ENCODE measurements around a stretch of chr9.

DNA sequence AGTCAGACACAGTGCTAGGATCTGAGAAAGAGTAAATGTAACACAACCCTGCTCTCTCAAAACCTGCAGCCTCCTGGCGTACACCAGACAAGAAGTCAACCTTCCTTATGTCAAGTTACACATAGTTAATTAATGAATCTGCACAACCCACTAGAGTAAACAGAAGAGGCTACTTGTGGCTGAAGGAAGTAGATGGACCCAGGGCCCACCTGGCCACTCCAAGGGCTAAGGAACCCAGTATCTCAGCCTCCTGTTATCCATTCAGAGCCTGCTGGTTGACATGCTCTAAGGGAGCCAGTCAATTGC lies 450.3 kb downstream of the CDK5RAP2 start:
- PRO-cap = no peak

GRCh38 chr9:120443056-120443890 lies 136.7 kb downstream of the CDK5RAP2 start:
- PRO-cap = no peak

DNA sequence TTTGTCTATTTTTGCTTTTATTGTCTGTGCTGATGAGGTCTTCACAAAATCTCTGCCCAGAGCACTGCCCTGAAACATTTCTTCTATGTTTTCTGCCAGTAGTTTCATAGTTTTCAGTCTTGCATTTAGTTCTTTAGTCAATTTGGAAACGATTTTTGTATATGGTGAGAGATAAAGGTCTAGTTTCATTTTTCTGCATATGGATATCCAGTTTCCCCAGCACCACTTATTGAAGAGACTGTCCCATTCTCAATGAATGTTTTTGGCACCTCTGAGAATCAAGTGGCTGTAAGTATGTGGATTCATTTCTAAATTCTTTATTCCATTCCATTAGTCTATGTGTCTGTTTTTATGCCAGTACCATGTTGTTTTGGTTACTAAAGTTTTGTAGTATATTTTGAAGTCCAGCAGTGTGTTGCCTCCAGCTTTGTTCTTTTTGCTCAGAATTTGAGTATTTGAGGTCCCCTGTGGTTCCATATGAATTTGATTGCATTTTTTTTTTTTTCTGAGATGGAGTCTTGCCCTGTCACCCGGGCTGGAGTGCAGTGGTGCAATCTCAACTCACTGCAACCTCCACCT lies 51.1 kb upstream of the CDK5RAP2 start:
- PRO-cap = no peak

- PRO-cap = no peak
These were observed 66.0 kb downstream of the MEGF9 start for GRCh38 chr9:120648045-120648868.

DNA sequence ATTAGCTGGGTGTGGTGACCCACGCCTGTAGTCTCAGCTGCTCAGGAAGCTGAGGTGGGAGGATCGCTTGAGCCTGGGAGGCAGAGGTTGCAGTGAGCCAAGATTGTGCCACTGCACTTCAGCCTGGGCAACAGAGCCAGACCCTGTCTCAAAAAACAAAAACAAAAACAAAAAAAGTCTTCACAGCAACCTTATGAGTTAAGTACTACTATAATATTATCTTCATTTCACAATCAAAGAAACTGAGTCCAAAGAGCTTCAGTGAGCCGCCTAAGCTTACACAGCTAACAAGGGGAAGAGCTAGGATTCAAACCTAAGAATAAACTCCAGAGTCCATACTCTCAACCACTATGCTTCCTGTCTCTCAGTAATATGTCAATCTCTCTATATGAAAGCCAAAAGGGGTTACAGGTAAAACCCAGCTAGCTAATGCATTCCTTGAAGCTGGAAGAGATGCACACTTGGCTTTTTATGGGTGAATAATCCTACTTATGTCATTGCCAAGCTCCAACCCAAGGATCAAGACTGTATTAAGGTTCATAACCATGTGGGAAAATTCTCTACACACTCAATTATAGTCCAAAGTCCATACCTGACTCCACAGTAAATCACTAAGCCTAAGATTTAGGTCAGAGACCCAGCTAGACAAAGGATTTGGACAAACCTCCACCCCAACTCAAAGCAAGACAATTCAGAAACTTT lies 2.0 kb downstream of the MEGF9 start:
- PRO-cap = no peak

DNA sequence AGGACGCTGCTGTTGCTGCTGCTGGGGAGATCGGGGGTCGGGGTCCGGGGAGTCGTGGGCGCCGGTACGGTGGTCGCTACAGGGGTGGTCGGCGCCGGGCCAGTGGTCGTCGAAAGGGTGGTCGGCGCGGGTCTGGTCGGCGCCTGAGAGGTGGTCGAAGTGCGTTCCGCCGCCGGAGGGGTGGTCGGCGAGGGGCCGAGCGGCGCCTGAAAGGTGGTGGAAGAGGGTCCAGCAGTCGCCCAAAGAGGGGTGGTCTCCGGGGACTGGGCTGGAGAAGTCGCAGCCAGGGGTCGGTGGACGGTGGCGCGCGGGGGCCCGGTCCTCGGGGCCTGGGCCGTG lies 499 bp downstream of the MEGF9 start:
- PRO-cap = no peak

GRCh38 chr9:120874797-120875408 lies 2.1 kb downstream of the PHF19 start:
- PRO-cap = no peak

- PRO-cap = bidirectional peak, plus-strand start at chr9:120894611, minus-strand start at chr9:120894536; unidirectional peak, minus-strand start at chr9:120894796; unidirectional peak, minus-strand start at chr9:120894863
These were observed 17.6 kb upstream of the PHF19 start for GRCh38 chr9:120894320-120895206.

DNA sequence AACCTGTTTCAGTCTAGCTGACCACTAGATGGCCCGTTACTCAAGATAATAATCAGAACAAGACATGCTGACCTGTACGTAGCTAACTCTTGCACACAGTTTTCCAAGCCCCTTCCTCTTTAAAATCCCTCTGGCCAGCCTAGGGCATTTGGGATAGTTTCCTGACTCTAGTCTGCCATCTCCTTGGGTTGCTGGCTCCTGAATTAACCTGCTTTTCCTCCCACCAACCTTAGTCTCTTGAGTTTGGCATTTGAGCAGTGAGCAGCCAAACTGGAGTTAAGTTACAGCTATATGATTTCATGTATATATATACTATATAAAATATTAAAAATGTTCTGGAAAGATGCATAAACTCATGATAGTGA lies 59.3 kb upstream of the TRAF1 start:
- PRO-cap = no peak

GRCh38 chr9:120988765-120989504 lies 61.1 kb downstream of the C5 start:
- PRO-cap = no peak

DNA sequence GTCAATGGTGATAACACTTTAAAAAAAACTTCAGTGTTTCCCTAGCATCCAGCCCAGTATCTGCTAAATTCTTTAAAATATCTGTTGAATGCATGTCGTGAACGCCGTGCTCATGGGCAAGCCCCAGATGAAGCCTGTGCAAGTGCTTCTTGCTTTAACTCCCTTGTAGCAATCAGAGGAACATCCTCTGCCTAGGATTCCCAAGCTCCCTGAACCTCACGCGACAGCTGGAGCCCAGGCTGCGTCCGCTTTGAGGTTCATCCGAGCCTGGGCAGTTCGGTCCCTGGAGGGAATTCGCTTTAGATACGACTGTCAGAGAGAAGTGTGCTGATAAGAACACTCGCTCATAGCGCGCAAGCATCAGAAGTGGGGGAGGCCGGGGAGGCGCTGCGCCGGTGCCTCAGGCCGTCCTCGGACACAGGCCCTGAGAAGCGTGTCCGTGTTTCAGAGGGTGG lies 522 bp upstream of the CNTRL start:
- PRO-cap = unidirectional peak, plus-strand start at position 360 of the sequence

- PRO-cap = no peak
These were observed 19.3 kb downstream of the RAB14 start for GRCh38 chr9:121182272-121182873.

GRCh38 chr9:121269371-121270221 lies 1.6 kb downstream of the GSN start:
- PRO-cap = no peak

- PRO-cap = no peak
These were observed 34.8 kb downstream of the GSN start for GRCh38 chr9:121302809-121303171.

DNA sequence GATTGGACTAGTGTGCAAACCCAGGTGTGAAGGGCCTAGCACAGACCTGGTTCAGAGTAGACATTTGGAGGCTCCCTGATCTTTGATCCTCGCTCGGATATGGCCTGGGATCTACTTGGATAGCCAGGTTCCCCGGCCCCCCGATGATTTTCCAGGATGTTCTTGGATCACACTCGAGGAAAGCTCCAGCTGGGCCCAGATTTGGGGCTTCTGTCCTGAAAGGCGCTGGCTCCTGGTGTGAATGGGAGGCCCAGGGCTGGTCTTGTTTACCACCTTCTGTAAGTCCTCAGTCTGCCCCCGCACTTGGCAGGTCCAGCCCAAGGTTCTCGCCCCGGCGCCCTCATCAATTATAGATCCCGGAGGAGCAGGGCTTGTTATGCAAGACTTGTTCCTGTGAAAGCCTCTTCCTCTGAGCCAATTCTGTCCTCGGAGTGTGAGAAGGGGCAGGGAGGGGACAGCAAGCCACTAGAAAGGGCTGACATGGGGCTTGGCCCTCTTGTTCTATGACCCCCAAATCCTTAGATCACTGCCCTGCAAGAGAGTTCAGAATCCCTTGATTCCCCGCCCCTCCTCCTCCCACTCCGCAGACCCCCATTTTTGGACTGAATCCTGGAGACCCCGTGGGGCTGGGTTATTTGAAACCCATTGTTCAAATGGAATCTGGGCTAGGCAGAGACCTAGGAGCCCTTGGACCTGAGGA lies 37.7 kb downstream of the GSN start:
- PRO-cap = no peak

- PRO-cap = no peak
These were observed 7.2 kb downstream of the STOM start for GRCh38 chr9:121362552-121363531.

DNA sequence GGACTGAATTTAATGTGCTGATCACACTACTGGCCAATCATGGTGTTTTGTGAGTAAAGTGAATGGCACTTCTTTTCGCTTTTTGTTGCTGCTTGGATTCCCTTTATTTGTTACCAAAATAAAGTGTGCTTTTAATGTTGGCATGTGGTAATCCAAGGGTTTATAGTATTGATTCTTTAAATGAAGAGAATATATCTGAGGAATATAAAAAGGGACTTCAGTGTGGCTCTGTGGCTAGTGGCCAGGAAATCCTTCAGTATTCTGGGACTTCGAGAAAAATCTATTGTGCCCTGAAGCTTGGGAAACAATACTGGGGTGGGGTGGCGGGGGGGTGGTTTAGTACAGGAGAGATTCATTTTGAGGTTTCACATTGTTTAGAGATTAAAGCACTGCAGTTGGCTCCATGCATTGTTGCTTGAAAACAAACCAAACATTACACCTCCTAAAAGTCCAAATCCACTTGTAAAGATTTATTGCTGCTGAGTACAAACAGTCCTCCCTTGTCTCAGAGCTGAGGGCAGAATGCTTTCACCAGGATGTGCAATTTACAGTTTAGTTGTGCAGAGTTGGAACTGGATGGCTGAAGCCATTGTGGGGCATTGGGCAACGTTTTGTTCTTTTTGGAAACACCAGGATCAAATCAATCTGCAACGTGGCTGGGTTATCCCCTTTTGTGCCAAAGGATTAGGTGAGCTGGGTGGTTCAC lies 49.5 kb downstream of the GGTA1 start:
- PRO-cap = no peak

DNA sequence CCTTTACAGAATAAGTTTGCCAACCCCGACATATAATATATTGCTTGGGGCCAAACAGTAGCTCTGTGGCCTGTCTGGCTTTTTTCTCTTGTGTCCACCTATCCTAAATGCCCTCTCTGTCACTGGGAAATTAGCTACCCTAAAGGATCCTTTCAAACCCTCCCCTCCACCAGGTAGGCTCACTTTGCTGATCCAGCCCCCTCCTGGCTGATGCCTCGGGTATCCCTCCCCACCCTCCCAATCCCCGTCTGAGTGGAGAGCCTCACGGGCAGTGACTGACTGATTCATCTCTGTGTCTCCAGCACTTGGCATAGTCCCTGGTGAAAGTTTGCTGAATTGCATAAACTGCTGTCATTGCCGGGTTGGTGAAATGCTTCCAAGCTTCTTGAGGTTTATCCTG lies 56.7 kb upstream of the GGTA1 start:
- PRO-cap = no peak

GRCh38 chr9:121557522-121557878 lies 57.9 kb upstream of the GGTA1 start:
- PRO-cap = no peak

GRCh38 chr9:121568364-121568724 lies 68.7 kb upstream of the GGTA1 start:
- PRO-cap = no peak